Thoracic aorta (tissue), 1 donor: ENCODE data around the genes ELF4 and RBMX2.

DNA sequence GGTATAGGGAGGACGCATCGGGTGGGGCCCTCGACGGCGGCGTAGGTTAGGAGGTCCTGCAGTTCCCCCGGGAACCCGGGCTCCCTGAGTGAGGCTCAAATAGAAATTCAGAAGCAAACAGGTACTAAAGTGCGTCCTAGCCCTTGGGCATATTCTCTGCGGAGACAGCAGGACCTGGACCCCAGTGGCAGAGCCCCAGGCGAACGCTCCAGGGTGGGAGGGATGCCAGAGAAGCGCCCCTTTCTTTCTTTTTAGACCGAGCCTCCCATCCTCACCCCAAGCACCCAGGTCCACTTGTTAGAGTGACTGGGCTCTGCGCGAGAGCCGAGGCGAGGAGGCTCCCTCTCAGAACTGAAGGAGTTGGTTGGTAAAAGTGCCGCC, 116.6 kb upstream of the TEX13C start:
- RAMPAGE, long total RNA: no peak

GRCh38 chrX:125758083-125758662, 407.9 kb downstream of the DCAF12L2 start:
- RAMPAGE, long total RNA: no peak

DNA sequence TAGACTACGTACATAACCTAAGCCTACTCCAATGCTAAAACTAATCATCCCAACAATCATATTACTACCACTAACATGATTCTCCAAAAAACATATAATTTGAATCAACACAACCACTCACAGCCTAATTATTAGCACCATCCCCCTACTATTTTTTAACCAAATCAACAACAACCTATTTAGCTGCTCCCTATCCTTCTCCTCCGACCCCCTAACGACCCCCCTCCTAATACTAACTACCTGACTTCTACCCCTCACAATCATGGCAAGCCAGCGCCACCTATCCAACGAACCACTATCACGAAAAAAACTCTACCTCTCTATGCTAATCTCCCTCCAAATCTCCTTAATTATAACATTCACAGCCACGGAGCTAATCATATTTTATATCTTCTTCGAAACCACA, 79.8 kb downstream of the DCAF12L1 start:
- RAMPAGE, long total RNA: no peak

GRCh38 chrX:128122525-128122958, 70.3 kb upstream of the ACTRT1 start:
- RAMPAGE, long total RNA: no peak

DNA sequence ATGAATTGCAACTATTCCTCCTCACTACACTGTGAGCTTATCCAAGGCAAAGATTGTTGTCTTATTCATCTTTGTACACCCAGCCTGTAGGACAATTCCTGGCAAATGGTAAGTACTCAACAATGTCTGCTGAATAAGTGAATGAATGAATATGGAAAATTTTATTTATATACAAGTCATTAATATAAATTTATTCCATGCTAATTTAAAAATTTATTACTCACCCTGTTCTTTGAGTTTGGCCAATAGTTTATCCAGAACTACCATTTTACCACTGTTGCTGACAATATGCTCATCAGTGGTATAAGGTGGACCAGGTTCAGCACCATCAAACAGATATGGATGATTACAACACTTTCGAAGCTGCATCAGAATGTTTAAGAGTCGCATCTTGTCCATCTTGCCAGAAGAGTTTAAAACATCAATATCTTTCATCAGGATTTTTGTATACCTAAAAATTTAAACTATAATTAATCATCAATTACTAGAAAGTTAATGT, 25.6 kb downstream of the SMARCA1 start:
- RAMPAGE, long total RNA: no peak

DNA sequence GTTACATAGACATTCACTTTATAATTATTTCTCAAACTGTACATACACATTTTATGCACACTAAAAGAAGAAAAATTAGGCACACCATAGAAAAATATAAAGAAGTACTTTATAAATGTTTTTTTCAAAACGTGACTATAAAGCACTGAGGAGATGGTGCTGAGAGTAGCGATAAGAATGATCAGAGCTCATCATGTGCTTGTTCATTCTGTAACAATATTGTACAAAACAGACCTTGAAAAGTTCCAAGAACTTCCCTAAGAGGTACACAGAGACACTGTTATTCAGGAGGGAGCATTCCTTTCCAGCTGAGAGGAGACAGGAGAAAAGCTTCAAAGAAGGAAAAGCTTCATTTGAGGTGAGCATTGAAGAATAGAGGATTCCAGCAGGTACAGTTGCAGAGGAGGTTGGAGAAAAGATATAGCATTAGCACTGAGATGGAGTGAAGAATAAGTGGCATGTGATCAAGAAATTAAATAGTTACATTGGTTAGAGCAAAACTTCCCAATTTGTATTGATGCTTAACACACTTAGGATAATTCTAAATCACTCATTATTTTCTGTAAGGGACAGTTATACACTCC, 7.5 kb upstream of the OCRL start:
- RAMPAGE, long total RNA: no peak

DNA sequence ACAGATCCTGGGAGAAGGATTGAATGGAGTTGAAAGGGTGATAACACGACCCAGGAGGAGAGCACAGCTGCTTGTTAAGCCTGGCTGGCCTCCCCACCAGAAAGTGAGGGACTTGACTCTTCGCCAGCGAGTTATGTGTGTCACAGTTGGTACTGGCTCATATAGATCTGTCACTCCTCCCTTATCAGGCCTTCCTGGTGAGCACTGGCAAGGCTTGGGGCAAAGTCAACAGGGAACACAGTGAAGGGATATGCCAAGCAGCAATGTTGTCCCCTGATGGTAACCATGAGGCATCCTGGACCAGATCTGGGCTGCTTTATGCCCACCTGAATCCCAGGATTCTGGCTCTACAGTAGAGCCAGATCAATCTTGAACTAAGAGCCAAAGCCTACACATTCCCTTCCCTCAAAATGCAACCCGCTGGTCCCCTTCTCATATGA, 35.7 kb downstream of the APLN start:
- RAMPAGE, long total RNA: no peak

DNA sequence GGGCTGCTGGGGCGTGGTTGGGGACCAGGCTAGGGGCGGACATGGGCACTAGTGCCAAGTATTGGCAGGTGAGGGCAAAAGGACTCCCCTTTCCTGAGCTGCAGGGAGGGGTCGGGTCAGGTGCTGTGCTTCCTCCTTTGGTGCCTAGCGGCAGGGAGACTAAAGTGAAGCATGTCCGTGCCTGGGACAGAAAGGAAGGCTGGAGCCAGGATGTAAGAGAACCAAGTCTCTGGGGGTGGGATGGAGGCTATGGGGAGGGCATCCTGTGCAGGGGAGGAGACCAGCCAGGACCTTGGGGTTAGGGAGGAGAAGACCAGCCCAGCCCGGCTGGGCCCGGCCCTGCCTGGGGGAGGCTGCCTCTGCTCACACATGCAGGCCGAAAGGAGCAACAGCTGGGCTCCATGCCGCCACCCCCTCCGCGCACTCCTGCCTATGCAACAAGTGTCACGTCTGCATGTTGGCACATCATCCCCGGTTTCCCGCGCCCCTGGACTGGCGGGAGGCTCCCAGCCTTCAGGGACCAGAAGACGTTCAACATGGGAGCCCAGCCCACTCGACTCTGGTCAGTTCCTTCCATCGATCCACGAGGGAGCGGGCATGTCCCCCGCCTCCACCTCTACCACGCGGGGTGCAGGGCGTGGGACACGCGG, 1.0 kb downstream of the APLN start:
- RAMPAGE, long total RNA: no peak

DNA sequence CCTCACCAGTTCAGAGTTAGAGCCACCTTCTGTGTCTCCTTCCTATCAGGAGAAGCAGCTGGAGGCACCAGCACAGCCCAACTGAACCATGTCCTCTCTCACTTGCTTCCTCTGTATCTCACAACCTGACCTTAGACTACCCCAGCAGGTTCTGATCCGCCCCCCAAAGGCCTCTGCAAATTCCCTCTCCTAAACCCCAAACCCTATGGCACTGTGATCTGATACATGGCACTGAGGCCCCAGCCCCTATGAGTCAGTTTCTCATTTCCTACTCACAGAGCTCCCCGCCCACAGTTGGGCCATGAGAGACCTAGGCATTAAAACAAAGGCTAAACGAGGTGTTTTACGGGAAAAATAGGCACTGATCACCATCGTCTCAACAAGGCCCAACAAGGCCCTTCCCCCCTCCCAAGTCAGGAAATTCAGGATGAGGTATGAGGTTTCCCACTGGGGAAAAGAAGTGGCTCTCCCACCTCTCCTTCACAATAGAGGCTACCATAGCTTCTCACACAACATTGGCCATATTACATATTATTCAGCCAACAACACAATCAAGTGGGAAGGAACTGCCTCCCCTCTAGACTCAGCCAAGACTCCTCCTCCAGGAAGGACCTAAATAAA, 19.2 kb downstream of the SASH3 start:
- RAMPAGE, long total RNA: no peak

GRCh38 chrX:130015760-130016365, 33.4 kb downstream of the BCORL1 start:
- RAMPAGE, long total RNA: no peak

GRCh38 chrX:130072243-130072708, 38.0 kb downstream of the ELF4 start:
- RAMPAGE, long total RNA: no peak

DNA sequence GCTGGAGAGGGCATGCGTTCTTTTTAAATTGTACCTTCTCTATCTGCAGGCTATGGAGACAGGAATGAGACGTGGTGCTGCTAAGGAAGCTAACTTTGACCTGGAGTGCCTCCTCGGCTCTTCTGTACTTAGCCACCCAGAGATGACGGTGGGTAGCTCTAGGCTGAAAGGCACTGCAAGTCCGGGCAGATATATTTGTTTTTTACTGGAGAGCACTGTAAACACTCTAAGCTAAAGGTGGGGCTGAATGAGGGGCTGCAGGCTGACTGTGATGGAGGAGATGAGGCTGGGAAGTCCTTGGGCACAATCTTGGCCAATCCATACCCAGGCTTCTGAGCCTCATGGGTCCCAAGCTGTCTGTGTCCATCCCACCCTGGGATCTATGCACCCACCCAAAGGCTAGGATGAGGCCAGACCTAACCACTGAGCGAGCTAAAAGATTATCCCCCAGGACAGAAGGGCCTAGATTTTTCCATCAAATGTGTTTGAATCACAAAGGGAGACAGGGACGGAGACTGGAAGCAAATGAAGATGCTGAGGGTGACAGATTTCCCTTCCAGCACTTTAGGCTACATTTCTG, 12.0 kb downstream of the ELF4 start:
- RAMPAGE, long total RNA: no peak

DNA sequence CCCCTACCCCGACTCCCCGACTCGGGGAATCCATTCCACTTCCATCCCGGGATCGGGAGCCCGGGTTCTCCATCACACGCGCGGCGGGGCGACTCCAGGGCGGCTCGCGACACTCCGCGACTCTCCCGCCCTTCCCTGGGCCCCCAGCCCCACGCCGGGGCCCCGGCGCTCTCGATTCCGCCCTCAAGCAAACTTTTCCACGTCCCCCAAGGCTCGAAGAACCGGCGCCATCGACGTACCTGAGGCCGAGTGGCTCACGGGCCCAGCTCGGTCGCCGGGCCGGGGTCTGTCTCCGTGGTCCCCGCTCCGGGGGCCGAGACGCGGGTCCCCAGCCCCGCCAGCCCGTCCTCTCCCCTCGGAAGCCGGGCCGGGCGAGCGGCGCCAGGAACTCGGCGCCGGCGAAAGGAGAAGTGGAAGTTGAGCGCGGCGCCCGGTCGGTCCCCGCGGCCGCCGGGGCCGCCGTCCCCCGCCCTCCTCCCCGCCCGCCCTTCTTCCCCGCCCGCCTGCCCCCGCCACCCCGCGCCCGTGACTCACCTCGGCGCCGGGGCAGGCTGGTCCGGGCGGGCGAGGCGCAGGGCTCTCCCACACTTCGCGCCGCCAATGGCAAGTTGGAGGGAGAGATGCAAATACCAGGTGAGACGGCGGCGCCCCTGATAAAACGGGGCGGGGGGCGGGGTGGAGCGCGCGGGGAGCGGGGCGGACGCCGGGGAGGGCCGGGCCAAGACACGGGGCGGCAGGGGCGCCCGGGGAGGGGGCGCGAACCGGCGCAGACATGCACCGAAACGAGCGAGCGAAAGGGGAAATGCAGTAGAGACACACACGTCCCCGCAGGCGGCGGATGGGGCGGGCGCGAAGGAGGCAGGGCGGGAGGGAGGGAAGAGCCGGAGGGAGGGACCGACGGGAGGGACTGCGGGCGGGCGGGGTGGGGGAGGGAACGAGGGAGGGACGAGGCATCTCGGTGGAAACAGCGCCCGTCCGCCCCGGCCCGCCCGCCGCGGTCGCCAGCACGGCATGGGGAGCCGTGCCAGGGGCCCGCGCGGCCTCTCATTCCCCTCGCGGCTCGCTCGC, at the start of gene ELF4:
Gene ELF4, minus strand, starts transcription at position 412 of the 1,068 bp plus-strand sequence.
- RAMPAGE, long total RNA: no peak

DNA sequence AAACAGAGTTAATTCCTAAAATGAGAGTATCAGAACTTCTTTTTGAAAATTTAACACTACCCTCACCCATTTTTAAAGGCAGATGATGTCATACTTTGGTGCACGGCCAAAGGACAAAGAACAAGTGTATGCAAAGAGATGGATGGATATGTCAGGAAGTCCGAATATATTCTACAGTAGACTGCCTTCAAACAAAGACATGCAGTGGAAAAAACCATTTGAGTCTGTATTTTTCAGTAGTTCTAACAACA, 2.3 kb downstream of the AIFM1 start:
- RAMPAGE, long total RNA: no peak

- RAMPAGE, long total RNA: no peak
Measured at GRCh38 chrX:130170613-130171573, 869 bp upstream of the RAB33A start.

DNA sequence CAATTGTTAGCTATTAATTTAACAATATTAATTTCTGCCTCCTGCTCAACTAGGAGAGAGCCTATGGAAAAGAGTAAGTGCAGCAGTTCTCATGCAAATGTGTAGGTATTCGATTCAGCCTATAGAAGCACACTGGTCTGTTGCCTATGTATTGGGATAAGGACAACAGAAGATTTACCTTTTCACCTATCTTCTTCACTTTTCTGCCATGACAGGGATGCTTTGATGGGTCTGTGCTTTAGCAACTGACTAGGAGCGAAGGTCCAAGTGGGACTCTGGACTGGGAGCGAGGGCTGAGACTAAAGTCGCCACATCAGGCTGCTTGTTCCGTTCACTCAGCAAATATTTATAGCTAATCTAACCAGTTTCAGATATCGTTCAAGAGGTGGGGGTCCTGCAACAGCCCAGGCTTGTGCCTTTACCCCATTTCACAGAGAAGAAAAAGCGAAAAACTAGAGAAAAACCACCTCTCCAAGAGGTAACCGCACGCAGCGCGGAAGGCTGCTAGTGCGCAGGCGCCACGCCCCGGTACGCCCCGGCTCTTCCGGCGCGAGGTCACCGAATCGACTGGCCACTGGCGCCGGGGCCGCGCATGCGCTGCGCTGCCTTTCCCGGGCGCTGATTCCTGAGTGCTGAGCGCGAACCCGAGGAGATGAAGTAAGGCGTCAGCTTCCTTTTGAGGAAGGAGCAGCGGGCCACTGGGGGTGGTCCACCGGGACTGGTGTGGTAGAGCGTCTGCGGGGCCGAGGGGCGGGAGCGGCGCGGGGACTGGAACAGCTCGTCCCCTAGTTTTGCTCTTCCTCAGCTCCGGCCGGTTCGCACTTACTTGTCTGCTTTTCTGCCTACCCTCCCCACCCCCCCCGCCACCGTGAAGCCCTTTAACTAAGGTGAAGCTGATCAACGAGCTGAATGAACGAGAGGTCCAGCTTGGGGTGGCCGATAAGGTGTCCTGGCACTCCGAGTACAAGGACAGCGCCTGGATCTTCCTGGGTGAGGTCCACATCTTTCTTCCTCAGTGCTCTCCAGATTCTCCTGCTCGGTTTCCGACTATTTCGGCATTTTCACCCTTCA, at the start of gene RBMX2:
Gene RBMX2, plus strand, starts transcription at position 607 of the 1,071 bp plus-strand sequence.
- RAMPAGE, long total RNA: start-site peak on the plus strand centred at position 628 of the sequence, 15 bp wide, 26 reads

DNA sequence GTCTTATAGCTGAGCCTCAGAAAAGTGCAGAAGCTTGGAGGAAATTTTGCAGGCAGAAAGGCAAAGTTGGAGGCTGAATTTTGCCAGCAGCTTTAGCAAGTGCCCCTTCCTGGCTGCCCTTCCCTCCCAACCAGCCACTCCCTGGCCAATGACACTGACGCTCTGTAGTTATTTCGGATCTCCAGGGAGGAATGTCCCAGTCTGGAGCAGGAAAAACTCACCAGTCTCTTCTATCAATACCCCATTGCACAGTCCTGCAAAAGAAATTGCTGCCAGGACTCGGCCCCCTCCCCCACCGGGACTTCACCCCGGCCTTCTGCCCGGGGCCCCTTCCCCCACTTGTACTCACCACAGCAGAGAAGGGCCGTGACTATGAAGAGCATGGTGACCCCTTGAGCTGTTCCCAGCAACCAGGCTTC, 10.2 kb downstream of the IGSF1 start:
- RAMPAGE, long total RNA: no peak

GRCh38 chrX:132169420-132169951, 41.7 kb upstream of the FRMD7 start:
- RAMPAGE, long total RNA: no peak

DNA sequence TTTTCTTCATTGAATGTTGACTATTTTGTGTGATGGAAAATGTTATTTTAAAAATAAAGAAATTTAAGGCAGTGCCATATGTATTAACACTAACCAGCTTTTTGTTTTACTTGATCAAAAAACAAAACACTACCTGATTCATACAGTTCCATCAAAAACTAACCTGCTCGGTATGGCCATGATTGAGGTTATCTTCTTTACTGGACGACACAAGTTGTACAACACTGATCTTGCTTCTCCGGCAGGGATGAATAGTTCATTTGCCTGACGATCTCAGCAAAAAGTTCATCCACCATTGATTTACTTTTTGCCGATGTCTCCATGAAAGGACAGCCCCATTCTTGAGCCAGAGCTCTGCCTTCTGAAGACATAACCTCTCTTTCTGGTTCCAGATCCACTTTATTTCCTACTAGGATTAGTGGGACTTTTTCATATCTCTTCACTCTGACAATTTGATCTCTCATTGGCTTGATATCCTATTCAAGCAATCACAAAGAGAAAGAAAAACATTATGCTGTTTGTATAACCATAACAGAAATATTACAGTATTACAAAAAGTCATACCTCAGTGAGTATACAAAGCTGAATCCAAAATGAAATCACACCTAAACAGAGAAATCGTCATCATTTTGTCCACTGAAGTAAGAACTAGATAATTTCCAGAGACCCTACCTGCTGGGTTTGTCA, 5.1 kb downstream of the RAP2C start:
- RAMPAGE, long total RNA: no peak

- RAMPAGE, long total RNA: no peak
Measured at GRCh38 chrX:133412151-133412724, 3.1 kb downstream of the GPC4 start.